ENCODE results near the genes PICALM and PRSS23.

- PRO-cap: bidirectional peak, plus-strand start at chr11:86069363, minus-strand start at chr11:86069110
Observed at GRCh38 chr11:86068607-86069316, at the start of gene PICALM. Gene PICALM, minus strand, starts transcription at chr11:86069084.

- PRO-cap: no peak
Observed at GRCh38 chr11:86109060-86109871, 40.4 kb upstream of the PICALM start.

DNA sequence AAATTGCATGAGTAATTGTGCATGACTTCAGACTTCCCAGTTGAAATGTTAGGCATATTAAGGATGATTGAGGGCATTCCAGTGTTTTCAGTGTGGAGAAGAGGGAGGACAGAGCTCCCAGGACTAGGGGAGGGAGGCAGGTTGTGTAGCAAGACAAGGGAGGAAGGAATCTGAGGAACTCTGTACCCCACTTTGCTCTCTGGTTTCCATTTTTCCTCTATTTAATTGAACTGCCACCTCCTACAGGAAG, 83.4 kb upstream of the PICALM start:
- PRO-cap: no peak

DNA sequence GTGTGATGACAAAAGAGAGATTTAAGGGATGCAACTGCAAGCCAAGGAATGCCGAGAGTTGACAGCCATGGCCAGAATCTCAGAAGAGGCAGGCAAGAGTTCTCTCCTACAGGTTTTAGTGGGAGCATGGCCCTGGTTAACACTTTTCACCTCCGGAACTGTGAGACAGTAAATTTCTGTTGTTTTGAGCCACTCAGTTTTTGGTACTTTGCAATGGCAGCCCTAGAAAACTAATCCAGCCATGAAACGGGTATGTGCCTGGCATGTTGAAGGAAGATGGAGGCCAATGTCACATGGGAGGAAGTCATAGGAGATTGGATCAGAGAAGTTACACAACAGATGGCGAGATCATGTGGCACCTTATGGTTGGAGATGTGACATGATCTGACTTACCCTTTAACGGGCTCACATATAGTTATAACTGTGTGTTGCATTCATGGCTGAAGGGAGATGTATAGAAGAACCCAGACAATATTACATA, 63.2 kb upstream of the EED start:
- PRO-cap: no peak

GRCh38 chr11:86193321-86193977, 51.1 kb upstream of the EED start:
- PRO-cap: no peak

GRCh38 chr11:86196266-86196705, 48.3 kb upstream of the EED start:
- PRO-cap: no peak

DNA sequence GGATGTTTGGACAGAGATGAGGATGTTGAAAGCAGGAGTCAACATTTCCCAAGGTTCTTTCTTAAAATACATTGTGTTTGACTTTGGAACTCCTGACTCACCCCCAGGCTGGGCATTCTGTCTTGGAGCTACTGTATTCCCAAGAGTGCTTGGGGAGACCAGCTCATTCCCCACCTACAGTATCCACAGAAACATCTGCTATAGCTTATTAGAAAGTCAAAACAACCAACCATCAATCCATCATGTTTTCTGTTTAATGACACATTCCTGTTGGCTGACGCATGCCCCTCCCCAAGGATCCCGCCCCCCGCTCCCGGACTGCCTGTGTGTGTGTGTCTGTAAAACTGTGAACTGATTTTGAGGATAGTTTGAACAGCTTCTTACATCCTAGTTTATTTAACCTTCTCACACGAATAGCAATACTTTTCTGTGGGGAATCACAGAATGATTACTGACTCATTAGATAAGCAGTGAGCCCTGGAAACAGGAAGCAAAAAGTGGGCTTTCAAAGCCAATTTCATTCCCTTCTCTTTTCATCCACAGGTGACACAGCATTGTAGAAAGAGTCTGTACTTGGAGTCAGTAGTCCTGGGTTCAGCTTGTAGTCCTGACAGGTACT, 109.6 kb downstream of the CCDC81 start:
- PRO-cap: no peak

DNA sequence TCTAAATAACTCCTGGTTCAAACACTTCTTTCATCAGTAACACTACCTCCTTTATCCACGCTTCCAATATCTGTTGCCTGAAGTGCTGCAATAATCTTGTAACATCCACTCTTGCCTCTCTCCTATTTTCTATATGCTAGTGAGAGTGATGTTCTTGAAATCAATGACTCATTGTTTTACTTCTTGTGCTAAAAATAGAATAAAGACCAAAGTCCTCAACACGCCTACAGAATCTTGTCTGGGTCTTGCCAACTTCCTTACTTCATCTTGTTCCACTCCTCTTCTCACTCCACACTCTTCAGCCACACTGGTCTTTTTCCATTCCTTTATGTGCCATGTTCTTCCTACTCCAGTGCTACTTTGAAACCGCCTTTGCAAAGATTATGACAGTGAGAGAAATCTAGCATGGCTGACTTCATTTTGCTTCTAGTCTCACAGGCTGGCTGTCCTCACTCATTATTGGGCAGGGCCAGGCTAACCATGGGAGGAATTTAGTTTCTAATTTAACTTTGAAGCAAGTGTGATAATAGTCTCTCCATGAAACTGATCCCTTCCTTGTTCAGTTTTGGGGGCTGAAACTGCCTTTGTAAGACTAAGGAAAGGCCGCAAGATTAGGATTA, 136.5 kb downstream of the CCDC81 start:
- PRO-cap: no peak

DNA sequence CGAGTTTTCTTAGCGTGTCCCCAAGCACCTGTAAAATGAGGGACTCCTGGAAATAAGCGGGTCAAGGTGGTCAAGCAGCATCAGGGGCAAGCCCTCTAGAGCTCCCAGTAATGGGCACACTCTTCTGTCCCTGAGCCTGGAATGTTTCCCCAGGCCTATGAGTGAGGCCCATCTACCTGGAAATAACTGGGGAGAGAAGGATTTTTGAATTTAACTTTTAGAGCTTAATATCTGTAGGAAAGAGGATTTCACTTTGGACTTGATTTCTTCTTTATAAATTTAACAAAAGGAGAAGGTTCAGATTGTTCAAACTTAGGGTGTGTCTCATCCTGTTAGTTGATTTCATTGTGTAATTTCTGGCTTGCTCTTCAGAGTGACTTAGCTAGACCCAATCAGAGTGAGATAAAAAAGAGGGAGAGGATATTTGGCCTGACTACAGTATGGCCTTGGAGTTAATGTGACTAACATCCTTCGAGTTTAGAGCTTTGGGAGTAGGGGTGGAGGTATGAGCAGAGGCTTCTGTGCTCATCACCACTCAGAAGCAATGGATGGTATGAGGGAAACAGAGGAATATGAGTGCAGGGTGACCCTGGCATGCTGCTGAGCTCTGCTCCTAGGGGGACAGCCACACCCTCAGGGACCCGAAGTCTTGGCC, 183.4 kb downstream of the CCDC81 start:
- PRO-cap: unidirectional peak, plus-strand start at position 480 of the sequence

DNA sequence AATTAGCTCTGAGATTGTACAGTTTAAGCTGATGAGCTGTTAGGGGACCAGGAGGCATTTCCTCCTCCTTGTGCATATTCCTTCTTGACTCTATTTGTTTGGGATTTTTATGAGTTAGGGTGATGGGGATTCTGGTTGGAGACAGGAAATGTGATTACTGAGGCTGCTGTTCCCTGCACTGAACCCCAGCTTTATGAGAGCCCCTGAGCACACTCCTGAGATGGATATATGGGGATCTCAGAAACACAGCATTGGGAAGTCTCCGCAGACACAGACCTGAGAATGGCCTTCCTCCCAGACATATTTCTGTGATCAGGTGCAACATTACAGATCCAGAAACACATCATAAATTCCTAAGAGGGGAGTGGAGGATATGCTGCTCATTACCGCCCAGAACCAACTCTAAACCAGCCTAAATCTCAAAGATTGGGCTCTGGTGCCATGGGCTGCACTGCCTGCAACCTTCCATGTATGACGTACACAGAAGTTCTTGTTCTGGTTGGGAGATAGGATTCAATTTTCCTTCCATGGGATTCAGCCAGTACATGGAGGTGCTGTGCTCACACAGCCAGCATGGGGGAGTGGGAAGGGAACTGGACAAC, 195.7 kb downstream of the CCDC81 start:
- PRO-cap: no peak

DNA sequence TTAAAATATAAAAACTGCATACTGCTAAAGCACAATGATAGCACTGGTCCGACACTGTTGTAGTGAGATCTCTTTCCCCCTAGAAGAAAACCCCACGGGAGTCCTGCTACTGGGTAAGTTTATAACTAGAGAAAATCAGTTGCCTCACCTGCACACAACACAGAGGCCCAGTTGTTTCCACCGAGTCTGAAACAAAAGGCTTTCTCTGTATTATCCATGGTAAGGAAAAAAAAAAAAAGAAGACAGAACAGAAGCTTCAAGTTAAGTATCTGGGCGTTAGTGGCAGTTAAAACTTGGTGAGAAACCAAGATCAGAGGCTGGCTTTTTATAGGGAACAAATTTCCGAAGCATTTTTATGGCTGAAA, 208.0 kb downstream of the CCDC81 start:
- PRO-cap: no peak

- PRO-cap: no peak
Observed at GRCh38 chr11:86629465-86629606, 171.0 kb upstream of the PRSS23 start.

GRCh38 chr11:86799660-86800837, at the start of gene PRSS23:
Gene PRSS23, plus strand, starts transcription at chr11:86800542.
- PRO-cap: bidirectional peak, plus-strand start at chr11:86800544, minus-strand start at chr11:86800363

DNA sequence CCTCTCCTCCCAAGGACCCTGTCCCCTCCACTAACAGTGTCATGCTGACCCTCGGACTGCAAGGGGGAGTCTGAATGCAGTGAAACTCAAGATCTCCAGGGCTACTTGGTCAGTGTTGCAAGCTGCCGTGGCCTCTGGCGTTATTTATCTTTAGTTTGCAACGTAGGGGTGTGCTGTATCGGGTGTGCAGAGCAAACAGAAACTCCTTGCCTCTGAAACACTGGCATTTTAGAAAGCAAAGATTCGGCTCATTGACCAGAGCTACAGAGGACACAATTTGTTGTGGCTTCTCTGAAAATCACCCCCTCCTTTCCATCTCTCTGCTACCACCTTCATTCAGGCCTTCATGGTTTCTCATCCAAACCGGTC, 15.1 kb downstream of the FZD4 start:
- PRO-cap: no peak

GRCh38 chr11:86955464-86956395, 535 bp upstream of the FZD4 start:
- PRO-cap: bidirectional peak, plus-strand start at chr11:86955644, minus-strand start at chr11:86955395; bidirectional peak, plus-strand start at chr11:86956100, minus-strand start at chr11:86956000; bidirectional peak, plus-strand start at chr11:86956301, minus-strand start at chr11:86956233

- PRO-cap: no peak
Observed at GRCh38 chr11:89660239-89660570, 49.9 kb upstream of the TRIM77 start.

DNA sequence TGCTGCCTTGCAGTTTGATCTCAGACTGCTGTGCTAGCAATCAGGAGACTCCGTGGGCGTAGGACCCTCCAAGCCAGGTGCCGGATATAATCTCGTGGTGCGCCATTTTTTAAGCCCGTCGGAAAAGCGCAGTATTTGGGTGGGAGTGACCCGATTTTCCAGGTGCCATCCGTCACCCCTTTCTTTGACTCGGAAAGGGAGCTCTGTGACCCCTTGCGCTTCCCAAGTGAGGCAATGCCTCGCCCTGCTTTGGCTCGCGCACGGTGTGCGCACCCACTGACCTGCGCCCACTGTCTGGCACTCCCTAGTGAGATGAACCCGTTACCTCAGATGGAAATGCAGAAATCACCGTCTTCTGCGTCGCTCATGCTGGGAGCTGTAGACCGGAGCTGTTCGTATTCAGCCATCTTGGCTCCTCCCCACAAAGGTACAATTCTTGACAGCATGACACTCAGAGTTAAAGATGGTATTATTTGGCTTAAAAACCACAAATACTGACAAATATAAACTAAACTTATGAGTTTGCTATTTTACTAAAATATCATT, 9.6 kb downstream of the UBTFL1 start:
- PRO-cap: no peak

- PRO-cap: no peak
Observed at GRCh38 chr11:90239879-90240784, 17.3 kb upstream of the CHORDC1 start.

DNA sequence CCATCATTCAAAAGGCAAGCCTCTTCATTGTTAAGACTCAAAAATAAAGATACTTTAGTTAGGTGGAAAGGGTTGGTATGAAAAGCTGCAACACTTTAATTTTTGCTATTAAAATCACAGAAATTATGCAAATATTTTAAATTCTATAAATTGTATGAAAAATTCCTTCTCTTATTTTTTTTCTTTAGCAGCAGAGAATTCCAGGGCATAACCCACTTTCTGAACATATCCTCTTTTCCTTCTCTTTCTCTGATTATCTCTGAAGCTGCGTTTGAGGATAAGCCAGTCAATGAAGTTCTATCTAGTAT, 208.9 kb upstream of the CHORDC1 start:
- PRO-cap: no peak

GRCh38 chr11:91982225-91982483, 242.5 kb upstream of the FAT3 start:
- PRO-cap: no peak